Tibial artery (tissue), 1 donor: ENCODE results near the genes PDE11A, FKBP7, TTN and ITGA4.

DNA sequence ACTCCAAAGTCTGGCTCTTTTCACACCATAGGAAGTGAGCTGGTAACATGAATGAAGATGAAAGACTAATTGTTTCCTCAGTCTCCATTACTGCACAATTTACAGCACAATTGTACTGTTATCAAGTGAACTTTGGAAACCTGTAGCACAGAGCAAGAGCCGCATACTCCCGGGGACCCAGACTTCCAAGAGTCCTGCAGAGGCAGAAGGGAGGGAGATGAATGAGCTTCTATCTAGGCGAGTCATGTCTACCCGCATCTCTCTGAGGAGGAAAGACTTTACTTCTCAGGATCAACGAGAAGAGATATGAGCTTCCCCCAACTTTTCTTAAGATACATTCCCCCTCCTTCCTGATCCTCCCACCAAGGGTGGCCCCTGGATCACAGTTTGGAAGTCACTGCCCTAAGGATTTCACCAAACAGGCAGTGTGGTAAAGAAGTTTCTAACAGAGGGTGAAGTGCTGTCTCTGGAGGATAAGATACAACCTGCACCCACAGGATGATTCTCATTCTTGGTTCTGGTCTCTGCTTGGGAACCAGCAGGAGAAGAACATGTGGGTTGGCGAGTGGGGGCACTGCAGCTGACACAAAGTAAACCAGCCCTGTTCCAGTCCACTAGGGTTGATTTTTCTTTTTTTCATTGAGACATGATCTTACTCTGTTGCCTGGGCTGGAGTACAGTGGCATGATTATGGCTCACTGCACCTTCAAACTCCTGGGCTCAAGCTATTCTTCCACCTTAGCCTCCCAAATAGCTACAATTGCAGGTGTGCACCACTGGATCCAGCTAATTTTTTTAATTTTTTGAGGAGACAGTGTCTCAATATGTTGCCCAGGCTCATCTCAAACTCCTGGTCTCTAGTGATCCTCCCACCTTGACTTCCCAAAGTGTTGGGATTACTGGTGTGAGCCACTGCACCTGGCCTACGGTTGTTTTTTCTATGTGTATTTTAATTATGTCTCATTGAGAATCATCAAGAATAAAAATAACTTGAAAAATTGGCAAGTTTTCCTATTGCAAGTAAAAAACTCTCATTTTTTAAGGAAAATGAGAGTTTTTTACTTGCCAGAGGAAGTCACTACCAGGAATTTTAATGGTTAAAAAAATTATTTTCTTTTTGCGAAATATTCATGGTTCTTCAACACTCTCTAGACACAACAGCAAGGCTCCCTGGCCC, 9.2 kb downstream of the NFE2L2 start:
- PRO-cap: no peak

DNA sequence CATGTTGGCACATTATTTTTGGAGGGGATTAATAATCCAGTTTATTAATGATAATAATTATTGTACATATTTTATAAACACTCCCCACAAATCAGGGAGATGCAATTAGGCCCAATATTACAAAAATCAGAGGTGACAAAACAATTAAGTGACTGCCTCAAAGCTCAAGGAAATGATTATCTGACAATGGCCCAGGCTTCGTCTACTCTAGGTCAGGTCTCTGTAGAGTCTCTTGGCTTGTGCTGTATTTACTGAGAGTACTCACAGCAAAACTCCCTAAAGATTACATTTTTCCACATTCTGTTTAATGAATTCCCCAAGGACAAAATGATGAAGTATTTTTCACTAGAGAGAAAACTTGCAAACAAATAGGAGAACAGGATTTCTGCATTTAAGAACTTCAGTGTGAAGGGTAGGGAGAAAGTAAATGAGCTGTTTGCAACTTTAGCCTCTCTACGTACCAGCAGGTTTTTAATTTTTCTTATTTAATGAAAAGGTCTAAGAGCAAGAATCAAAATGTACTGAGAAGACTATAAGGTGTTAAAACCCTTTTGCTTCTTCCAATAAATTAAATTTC, 6.7 kb upstream of the NFE2L2 start:
- PRO-cap: no peak

- PRO-cap: no peak
These were observed 25.8 kb upstream of the NFE2L2 start for GRCh38 chr2:177290354-177290746.

GRCh38 chr2:177295961-177296321, 31.4 kb upstream of the NFE2L2 start:
- PRO-cap: no peak

DNA sequence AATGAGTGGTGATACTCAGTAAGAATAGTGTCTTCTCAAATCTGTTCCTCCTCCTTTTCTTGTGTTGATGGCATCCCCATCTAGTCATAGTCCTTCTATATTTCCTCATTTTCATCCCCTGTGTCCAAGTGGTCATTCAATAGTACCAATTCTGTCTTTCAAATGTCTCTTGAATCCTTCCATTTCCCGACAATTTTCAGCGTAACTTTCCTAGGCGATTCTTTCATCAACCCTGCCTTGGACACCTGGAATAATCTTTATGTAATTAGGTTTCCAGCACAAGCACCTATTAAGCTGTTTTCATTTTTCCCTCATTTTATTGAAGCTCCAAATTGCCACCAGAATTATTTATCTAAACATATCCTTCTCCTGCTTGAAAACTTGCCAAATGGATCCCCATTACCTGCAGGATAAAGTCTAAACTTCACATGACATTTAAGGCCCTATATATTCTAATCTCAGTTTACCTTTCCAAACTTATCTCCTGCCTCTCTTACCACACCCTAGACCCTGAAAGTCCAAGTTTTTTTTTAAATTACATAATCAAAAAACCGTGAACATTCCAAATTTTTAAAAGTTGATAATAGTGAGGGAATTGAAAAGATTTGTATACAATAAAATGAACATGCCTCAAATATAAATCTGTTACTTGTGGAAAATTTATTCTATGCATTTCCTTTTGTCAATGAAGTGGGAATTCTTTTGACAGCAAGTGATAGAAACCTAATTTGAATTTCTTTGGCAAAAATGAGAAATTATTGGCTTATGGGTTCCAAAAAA, 50.4 kb upstream of the AGPS start:
- PRO-cap: no peak

DNA sequence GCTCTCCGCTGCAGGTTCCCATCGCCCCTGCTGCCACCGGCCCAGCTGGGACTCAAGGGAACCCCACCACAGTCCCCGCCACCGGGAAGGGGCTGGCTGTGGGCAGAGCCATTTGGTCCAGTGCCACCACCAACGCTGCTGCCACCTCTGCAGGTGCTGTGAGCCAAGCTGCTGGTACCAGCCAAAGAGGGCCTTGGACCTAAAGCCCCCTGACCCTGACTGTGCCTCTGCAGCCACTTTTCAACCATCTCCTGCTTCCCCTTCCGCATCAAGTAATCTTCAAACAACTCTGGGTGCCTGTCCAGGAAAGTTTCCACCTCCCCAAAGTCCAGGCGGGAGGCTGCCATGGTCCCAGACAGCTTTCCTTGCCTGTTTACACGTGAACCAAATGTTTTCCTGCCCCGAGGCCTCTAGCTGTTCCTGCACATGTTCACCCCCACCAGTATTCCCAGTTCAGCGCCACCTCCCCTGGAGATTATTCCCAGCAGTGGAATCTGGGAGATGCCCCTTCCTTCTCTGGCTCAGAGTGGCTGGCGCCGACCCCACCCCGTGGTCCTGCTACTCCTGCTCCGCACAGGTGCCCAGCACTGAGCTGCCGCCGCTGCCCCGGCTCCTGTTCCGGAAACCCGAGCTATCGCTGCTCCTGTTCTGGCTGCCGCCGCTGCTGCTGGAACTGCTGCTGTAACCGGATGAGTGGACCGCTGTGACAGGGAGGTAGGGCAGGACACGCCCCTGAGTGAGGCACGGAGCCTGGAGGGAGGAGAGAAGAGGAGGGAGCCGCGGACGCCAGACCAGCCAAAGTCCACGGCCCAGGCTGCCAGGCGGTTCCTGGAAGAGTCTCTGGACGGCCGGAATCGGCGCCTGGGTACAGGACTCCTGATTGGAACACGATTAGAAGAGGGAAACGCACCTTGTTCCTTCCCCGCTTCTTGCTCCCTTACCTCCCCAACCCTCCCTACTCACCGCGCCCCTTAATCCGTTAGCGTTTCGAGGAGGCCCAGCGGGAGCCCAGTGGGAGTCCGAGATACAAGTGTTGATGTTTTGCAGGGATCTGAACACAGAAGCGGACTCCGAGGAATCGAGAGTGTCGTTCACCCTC, at the start of gene PDE11A:
Gene PDE11A (minus strand): TSS at position 687 of the 1,099 bp plus-strand sequence.
- PRO-cap: bidirectional peak, plus-strand start at position 762 of the sequence, minus-strand start at position 678 of the sequence

GRCh38 chr2:178478167-178478772, at the start of gene FKBP7:
Gene FKBP7, minus strand, starts transcription at chr2:178478600.
- PRO-cap: bidirectional peak, plus-strand start at chr2:178478659, minus-strand start at chr2:178478549

GRCh38 chr2:178514559-178515061, 34.4 kb downstream of the PLEKHA3 start:
- PRO-cap: no peak

- PRO-cap: no peak
These were observed 118.7 kb downstream of the PLEKHA3 start for GRCh38 chr2:178598968-178599429.

DNA sequence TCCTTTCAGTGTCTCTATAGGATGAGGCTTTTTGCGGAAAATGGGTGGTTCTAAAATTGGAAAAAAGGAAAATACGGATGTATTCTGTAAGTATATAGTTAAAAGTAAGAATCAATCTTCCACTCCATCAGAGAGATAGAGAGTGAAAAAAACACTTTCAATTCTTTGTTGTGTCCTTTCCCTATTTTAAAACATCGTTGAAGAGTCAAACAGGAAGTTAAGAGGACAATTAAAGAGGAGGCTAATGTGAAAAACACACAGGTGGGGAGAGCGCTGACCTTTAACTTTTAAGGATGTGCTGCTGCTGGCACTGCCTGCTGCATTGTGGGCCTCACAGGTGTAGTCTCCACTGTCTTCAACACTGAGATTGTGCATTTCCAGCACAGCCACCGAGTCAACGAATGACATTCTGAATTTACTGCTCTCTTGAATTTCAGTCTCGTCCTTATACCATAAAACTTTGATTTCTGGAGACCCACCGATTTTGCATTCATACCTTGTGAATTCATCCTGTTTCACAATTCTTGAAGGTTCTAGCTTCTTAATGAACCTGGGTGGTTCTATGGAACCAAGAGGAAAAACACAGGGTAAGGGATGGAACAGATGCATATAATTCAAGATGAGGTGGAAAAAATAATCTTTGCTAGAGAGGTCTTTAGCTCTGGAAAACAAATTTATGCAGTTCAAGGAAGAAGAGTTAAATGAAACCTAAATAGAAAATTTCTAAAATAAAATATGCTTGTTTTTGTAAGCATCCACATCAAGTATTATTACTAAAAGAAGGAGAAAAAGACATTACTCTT, 91.8 kb downstream of the TTN start:
- PRO-cap: no peak

DNA sequence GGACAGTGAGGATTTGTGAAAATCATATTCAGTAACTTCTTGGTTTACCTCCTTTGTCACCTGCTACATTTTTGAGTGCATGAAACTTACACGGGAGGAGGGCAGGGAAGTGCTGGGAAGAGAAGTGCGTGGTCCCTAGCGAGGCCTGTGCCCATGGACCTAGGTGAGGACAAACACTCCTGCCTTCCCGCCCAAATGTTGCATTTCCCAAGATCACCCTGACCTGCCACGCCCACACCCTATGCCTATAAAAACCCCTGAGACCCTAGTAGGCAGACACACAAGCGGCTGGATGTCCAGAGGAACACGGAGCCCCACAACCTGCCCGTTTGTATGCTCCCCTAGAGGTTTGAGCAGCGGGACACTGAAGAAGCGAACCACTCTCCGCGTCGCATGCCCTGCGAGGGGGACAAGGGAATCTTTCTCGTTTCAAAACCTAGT, 8.2 kb downstream of the TTN start:
- PRO-cap: no peak

GRCh38 chr2:178807011-178808089, at the start of gene TTN:
Gene TTN, minus strand, starts transcription at chr2:178807423.
- PRO-cap: no peak

DNA sequence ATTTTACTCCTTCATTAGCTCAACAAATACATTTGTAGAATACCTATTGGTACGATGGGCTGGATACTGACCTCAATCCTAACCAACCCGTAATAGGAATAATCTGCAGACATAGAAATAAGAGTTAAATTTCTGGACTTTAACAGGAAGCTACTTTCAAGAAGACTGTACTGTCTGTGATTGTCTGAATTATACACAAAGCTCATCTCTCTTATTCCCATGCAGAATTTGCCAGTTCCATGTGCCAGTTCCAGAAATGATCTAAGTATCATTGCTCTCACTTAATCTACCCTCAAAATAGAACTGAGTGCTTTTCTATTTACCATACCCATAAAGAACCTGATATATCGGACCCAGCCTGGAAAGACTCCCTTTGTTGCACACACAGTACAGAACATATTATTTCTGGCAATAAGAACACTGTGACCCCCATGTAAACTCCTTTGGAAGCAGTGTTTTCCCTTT, 102.2 kb upstream of the TTN start:
- PRO-cap: no peak

DNA sequence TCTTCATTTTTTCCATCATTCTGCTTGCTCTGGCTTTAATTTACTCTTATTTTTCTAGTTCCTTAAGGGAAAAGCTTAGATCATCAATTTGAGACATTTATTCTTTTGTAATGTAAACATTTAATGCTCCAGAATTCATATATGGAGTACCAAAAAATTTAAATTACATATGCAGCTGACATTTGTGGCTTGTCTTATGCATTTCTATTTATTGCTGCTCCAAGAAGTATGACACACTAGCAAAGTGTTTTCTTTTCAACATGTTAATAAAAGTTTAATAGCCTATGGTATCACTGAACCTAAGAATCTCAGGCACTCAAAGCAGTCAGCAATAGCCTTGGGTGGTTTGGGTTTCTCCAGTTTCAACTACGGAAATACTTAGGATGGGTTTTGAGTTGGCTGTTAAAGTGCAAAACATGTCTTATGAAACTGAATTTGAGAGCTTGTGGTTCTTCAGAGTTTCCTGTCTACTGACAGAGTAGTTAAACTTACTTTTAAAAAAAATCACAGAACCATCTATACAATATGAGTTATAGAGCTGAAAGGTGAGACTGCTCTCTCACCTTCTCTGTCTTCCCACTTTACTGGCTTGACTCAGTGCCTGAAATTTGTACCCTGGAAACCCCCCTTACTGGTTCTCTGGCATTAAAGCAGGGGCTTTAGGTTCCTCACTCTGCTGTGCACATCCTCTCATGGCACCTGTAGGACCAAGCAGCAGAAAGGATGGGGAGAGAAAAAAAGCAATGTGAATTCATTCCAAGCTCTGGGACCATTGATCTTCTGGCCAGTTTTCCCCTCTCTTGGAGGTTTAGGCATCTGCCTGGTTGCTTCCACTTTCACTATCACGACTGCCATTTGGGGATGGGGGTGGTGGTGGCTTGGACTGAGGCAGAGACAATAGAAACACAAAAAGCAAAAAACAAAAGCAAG, 18.2 kb downstream of the CCDC141 start:
- PRO-cap: no peak

- PRO-cap: no peak
These were observed 164.1 kb upstream of the SESTD1 start for GRCh38 chr2:179428616-179429313.

DNA sequence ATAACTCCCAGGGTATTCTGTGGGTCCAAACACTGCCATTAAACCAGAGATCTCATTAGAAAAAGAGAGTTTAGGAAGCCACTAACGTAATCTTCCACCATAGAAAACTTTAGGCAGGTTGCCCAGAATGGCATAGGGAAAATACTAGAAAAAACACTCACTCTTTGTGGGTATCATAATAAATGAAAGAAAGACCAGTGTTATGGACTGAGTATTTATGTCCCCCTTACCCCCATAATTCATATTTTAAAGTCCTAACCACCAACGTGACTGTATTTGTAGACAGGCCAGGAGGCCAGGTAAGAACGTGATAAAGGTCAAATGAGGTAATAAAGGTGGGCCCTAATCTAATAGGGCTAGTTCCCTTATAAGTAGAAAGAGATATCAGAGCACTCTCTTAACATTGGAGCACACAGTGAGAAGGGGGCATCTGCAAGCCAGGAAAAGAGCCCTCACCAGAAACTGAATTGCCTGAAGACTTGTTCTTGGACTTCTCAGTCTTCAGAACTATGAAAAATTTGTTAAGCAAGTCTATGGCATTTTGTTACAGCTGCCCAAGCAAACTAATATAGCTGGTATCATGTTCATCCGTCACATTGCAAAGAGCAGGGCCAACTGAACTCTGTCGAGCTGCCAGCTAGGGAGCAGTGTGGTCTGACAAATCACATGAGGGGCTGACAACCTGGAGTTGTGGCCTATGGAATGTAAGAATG, 281.0 kb downstream of the ZNF385B start:
- PRO-cap: no peak

DNA sequence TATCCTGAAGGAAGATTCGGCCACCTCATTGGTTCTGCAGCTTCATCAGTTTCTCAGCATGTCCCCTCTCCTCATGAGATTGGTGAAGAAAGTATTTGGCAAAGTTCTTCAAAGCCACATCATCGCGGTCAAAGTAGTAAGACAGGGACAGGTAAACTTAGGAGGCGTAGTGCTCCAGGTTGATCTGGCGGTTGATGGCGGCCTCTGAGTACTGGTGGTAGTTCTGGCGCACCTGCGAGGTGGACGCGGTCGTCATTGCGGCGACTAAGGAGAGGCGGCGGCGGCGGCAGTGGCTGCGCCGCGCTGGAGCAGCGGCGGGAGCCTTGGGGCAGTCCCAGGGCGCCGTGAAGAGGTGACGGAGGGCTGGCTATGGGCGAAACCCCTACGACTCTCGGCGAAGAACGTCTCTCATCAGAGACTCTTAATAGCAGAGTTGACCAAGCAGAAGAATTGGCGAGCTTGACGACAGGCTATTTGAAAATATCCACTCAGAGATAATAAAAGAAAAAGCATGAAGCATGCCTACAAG, 107.2 kb upstream of the UBE2E3 start:
- PRO-cap: no peak

DNA sequence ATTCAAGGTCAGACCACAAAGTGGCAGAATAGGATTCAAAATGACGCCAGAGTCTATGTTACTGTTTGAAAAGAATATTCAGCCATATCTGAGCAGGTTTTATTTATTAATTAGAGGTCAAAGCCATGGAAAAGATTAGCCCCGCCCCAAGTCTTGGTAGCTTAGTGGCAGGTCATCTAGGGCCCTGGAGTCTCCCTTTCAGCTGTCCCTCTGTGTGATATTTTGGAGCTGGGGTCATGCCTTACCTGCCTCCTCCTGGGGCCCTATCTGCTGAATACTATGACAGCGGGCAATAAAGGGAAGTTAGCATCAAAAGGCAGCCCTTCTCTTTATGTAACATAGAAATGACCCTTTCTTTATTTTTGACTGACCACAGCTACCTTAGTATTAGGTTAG, 153.1 kb upstream of the ITGA4 start:
- PRO-cap: no peak

DNA sequence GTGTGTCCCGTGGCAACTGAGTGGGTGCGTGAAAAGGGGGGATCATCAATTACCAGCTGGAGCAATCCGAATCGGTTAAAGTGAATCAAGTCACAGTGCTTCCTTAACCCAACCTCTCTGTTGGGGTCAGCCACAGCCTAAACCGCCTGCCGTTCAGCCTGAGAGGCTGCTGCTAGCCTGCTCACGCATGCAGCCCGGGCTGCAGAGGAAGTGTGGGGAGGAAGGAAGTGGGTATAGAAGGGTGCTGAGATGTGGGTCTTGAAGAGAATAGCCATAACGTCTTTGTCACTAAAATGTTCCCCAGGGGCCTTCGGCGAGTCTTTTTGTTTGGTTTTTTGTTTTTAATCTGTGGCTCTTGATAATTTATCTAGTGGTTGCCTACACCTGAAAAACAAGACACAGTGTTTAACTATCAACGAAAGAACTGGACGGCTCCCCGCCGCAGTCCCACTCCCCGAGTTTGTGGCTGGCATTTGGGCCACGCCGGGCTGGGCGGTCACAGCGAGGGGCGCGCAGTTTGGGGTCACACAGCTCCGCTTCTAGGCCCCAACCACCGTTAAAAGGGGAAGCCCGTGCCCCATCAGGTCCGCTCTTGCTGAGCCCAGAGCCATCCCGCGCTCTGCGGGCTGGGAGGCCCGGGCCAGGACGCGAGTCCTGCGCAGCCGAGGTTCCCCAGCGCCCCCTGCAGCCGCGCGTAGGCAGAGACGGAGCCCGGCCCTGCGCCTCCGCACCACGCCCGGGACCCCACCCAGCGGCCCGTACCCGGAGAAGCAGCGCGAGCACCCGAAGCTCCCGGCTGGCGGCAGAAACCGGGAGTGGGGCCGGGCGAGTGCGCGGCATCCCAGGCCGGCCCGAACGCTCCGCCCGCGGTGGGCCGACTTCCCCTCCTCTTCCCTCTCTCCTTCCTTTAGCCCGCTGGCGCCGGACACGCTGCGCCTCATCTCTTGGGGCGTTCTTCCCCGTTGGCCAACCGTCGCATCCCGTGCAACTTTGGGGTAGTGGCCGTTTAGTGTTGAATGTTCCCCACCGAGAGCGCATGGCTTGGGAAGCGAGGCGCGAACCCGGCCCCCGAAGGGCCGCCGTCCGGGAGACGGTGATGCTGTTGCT, at the start of gene ITGA4:
Gene ITGA4 (plus strand): TSS at position 768 of the 1,107 bp plus-strand sequence.
- PRO-cap: bidirectional peak, plus-strand start at position 805 of the sequence, minus-strand start at position 621 of the sequence

DNA sequence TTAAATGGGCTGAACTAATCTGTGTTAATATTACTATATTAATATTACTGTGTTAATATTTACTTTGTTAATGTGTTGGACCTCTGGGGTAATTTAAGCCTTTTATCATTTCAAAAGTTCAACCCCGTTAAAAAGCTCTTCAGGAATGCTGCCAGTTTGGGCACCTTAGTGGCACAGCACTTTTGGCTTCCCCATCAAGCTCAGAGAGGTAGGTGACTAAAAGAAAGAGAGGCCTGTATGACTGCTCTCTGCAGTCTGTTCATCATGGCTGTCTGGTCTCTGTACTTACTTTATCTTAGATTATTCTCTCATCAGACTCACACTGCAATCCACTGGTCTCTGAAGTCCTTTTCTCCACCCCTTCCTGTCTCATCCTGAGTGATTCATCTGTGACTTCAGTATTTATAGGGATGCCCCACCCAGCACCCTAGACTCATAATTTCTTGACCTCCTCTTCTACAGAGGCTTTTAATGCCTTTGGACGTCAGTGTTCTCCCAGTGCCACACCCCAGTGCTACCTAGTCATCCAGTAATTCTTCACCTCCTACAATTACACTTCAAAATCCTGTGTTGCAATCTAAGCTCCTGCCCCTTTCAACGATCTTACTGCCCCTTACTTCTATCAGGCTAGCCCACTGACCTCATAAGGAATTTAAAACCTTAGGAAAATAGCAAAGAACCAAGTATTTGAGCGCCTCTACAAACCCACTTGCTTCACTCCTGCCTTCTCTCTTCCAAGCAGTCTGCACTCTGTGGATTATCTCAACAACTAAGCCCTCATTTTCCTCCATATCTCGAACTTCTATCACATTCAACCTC, 14.9 kb upstream of the ITPRID2 start:
- PRO-cap: no peak